Helper T cell (primary cell): ENCODE results near the genes SLC24A3 and NAA20.

DNA sequence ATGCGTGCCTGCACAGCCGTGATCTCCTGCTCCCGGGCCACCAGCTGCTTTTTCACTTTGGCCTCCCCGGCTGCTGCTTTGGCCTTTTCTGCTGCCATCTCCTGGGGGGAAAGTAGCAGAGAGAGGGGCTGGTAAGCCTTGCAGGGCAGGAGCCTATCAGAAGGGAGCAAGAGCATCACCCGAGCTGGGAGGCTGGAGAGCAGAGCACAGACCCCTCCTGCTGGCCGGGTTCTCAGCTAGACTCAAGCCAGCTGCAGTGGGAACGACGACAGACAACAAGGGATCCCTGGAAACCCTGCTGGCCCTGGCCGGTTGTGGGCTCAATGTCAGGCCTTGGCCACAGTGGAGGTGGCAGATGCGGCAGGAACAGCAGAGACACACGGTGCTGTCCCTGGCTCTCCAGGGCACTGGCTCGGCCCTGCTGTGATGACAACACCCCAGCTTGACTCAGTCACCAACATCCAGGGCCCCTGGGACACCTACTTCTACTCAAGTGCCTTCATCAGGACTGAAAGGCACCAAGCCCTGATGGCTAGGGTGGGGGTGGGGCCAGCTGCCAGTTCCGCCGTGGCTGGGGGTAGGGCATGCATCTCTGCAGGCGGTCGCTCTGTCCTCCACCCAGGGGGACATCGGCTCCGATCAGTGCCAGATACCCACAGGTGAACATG, 45.3 kb downstream of the RRBP1 start:
- PRO-cap, 2 experiments, result no peak in any of the 2 experiments

GRCh38 chr20:17638174-17638658, 43.8 kb downstream of the RRBP1 start:
- PRO-cap, 2 experiments, result no peak in any of the 2 experiments

DNA sequence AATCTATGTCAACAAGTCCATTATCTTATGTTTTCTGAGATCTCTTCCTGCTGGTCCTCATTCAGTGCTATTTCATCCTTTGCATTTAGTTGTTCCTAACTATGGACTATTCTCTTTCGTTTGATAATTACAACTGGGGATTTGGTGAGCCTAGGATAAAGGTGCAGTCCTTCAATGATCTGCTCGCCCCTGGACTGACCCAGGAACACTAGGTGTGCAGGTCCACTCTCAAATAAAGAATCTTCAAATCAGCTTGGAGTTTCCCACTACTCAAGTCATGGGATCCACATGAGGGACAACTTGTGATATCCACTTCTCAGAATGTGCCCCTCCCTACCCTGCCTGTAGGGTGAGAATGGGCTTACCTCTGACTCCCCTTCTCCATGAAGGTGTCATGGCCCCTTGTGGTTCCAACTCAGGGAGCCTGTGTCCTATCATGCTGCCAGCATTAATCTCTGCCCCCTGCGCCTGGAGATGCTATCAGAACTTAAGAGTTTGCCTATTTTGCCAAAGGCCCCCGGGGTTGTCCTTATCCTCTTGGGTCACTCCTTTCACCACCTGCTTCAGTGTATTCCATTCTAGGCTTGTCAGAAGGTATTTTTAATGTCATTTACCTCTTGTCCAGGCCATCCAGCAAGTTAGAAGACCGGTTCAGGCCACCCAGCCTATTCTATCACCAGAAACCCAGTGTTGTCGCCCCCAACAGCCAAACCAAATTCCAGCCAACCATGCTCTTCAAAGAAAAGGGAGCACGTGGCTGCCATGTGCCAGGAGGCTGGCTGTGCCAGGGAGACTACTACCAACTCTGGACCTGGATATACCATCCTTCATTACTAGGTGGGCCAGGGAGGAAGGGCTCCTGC, 10.6 kb downstream of the RRBP1 start:
- PRO-cap, 2 experiments, result no peak in any of the 2 experiments

DNA sequence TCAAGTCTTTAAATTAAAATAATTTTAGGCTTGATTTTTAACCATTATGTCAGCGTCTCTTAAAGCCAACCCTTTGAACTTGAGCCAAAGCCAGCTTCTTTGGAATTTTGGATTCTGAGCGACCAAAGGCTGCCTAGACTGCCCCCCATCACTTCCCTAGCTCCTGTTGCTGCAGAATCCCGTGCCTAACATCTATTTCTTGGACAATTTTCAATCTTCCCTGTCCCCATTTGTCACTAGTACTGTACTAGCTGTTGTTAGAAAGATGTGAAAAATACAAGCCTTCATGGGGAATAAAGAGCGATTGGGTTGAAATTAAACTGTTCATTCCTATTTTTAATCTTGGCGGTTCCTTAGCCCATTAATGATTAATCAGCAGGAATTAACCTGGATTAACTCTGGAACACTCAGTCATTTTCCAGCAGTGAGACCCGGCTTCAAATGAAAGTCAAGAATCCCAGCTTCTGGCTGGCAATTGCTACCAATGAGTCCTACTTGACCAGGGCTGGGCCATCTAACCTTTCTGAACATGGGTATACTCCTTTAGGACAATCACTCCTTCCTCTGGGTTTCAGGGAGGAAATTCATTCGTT, 1.3 kb upstream of the RRBP1 start:
- PRO-cap, 2 experiments, result no peak in any of the 2 experiments

DNA sequence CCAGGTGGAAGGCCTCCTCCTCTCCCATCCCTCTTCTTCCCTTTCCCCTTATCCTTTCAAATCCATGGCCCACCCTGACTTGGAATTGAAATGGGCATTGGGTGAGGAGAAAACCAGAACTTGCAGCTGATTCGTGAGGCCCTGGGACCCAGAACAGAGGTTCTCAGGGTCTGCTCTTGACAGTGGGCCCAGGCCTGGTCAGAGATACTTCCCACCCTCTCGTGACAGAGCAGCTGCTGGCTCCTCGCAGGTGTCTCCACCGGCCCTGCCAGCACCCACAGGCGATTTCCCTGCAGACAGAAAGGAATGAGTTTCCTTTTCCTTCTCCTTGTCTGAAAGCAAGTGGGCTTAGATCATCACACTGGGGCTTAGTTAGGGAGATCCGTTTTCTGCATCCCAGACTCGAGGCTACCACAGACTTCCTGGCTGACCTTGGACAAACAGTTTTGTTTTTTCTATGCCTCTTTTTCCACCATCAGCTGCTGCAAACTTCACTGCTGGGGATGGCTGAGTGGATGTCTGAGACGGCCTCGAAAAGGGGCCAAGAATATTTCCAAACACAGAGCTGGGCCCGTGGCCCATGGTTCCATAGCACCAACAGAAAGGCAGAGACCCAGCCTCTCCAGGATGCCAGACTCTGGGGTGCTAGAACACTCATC, 86.4 kb downstream of the BANF2 start:
- PRO-cap, 2 experiments, result no peak in any of the 2 experiments

DNA sequence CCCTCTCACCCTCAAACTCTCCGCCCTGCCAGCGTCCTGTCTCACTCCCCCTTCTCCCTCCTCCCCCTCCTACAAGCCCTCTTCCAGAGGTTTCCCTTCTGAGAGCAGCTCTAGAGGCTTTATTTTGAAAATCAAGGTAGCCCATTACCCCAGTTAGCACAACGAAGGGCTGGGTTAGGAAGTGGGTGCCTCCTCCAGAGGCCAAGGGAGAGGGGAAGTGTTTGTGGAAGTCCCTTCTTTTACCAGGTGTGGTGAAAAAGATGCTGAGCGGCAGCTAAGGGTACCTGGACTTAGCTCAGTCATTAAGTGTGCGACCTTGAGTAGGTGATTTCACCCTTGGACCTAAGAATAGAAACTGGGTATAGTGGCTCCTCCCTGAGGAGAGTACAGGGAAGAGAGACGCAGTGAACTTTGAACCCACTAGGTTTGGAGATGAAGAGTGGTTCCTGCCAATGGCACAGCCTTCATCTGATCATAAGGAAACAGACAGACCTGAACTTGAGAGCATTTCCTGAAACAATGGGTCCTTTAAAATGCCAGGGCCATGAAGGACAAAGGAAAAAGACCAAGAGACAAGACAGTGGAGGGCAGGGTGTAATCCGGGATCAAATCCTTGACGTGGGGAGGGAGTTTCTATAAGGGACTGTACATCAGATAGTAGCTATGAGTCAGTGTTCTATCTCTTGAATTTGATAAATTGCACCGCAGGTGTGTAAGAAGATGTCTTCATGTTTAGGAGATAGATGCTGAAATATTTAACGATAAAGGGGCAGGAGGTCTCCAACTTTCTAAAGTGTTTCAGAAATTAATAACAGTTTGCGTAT, 124.0 kb downstream of the BANF2 start:
- PRO-cap, 2 experiments, result no peak in any of the 2 experiments

DNA sequence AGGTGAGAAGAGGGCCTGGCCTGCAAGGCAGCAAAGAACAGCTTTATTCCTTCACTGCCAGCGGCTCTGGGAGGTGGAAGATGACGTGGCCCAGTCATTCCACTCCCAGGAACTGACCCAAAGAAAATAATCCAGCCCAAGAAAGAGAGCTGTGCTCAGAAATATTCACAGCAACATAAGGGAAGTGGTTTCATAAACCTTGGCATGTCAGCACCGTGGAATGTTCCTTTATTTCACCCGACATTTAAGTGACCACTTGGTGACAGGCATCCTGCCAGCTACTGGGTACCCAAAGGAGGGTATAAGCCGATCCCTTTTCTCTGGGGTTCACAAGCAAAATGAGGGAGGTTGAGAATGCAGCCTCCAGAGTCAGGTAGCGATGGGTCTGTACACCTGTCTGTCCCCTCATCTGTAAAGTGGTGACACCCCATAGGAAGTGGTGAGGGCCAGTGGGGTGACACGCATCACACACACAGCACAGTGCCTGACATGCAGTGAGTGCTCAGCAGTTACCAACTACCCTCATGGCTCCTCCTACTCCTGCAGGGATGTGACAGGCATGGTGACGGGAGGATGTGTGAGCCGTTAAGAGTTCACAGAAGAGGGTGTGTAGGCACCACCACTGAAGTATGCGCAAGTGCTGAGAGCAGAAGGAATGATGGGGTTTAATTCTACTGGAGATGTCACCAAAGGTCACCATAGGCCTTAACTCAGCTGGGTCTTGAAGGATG, 124.9 kb downstream of the SNX5 start:
- PRO-cap, 2 experiments, result no peak in any of the 2 experiments

- PRO-cap, 2 experiments, result no peak in any of the 2 experiments
These were observed 99.1 kb downstream of the SNX5 start for GRCh38 chr20:17869463-17869850.

- PRO-cap, 2 experiments, result no peak in any of the 2 experiments
These were observed 90.0 kb downstream of the SNX5 start for GRCh38 chr20:17878451-17879139.

DNA sequence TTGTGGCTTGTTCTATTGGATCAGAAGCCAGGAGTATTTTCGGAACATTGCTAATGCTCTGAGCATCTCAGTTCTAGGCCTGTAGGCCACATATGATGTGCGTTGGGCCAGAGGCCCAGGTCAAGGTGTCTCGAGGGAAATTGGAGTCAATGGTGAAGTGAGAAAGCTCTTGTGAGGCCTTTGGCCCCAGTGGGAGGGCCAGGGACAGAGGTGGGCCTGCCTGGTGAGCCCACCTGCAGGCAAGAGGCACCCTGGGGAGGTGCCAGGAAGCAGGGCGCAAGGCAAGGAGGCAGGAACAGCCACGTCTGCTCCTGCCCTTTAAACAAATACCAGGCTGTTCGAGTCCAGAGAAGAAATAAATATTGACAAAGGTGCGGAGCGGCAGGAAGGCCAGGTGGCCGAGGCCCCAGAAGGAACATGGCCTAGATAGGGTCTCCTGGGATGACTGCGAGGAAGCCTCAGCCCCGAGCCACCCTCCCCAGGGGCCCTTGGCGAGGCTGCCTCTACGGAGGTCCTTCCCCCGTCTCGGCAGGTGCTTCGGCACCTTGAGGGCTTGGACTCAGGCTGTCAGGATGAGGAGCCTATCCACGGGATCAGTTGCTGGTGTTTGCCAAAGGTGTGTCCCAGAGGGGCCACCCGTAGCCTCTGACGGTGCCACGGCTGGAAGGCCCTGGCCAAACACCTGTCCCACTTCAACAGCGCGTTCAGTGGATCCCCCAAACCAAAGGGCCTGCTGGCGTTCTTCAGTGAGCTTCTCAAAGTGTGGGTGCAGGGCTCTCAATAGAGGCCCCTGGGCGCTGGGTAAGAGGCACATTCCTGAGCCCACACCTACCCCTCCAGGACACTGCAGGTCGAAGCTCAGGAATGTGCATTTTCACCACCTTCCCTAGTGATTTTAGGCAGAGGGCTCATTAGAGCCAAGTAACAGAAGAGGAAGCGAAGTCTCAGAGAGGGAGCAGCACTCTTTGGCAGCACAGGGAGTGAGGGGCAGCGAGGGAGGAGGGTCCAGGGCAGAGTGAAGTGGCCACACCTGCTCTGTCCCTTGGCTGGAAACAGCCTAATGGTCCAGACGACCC, 39.9 kb downstream of the SNX5 start:
- PRO-cap, 2 experiments, result no peak in any of the 2 experiments

DNA sequence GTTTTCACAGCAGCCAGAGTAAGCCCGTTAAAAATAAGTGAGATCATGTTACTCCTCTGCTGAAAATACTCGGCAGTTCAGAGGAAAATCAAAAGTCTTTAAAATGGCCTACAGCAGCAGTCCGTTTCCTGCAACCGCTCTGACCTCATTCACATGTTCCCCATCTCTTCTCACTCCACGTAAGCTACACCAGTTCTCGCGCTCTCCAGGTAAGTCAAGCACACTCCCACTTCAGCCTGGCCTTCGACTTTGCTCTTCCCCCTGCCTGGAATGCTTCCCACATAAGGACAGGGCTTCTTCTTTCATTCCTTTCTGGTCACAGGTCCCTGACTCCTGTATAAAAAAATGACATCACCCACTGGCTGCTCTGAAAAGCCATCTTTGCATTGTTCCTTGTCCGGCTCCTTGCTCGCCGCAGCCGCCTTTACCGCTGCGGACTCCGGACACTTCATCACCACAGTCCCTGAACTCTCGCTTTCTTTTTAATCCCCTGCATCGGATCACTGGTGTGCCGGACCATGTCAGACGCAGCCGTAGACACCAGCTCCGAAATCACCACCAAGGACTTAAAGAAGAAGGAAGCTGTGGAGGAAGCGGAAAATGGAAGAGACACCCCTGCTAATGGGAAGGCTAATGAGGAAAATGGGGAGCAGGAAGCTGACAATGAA, 42.8 kb downstream of the MGME1 start:
- PRO-cap, 2 experiments, result no peak in any of the 2 experiments

DNA sequence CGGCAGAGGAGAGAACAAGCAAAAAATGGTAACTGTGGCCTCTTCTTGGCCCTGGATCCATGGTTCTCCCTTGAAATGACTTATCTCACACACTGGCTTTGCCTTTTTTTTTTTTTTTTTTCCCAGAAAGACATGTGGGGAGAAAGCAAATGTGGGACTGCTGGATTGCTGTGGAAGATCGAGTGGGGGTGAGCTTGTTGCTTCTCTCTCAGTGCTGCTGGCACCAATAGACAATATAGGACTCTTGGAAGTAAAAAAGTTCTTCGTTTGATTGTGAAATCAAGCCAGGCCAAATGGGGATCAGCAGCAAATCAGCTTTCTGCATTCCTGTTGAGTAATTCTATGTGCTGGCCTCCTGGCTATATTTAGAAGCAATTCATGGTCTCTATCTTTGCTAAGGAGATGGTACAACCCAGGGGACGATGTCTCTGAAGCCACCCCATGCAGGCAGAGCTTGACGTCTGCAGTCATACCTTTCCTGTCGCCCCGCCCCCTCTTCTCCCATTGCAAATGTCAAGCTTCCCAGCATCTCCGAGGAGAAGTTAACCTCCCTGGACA, 199.0 kb downstream of the SCP2D1 start:
- PRO-cap, 2 experiments, result no peak in any of the 2 experiments

GRCh38 chr20:19032721-19033235, 179.7 kb upstream of the SLC24A3 start:
- PRO-cap, 2 experiments, result no peak in any of the 2 experiments

- PRO-cap, 2 experiments, result no peak in any of the 2 experiments
These were observed 2.0 kb upstream of the SLC24A3 start for GRCh38 chr20:19210447-19210802.

- PRO-cap, 2 experiments, result no peak in any of the 2 experiments
These were observed at the start of gene SLC24A3 for GRCh38 chr20:19212263-19213184. SLC24A3 (plus strand) TSS chr20:19212642.

- PRO-cap, 2 experiments, result no peak in any of the 2 experiments
These were observed 28.2 kb downstream of the RIN2 start for GRCh38 chr20:19786205-19786790.

DNA sequence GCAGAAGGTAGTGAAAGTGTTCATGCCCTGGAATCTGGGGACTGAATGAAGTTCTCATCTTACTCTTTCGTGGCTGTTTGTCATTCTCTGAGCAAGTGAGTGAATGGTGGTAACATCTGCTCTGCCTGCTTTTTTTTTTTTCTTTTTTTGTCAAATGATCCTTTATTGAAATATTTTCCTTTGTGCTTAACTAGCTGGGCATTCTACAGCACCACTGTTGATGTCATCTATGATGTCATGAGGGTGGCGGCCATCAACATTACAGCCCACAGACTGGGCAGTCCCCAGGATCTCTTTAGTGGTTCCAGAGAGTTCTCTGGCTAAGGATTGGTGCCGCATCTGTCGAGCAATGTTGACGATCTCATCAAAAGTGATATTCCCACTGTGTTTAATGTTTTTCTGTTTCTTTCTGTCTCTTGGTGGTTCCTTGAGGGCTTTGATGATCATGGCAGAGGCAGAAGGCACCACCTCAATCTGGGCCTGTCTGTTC, 65.2 kb downstream of the RIN2 start:
- PRO-cap, 2 experiments, result no peak in any of the 2 experiments

DNA sequence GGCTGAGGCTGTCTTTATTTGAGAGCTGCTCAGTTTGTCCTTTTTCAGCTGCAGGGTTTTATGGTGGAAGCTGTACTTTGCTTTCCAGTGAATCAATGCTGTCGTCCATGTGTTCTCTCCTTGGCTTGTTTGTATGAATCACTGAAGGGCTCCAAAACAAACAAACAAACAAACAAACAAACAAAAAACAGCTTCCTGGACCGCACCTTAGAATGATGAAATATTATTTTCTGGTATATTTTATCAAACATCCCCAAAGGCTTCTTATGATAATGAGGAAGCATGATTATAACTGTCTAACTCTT, 127.3 kb upstream of the NAA20 start:
- PRO-cap, 2 experiments, result no peak in any of the 2 experiments

GRCh38 chr20:20010760-20011333, 6.3 kb upstream of the NAA20 start:
- PRO-cap, 2 experiments, result no peak in any of the 2 experiments

- PRO-cap, 2 experiments, result peak in 2 of 2 experiments; most common plus-strand start chr20:20017038 (in 1); most common minus-strand start chr20:20017179 (in 2)
These were observed at the start of gene NAA20 for GRCh38 chr20:20016727-20018002. NAA20 (plus strand) TSS chr20:20017362.